ENCODE measurements around a stretch of chr12.

DNA sequence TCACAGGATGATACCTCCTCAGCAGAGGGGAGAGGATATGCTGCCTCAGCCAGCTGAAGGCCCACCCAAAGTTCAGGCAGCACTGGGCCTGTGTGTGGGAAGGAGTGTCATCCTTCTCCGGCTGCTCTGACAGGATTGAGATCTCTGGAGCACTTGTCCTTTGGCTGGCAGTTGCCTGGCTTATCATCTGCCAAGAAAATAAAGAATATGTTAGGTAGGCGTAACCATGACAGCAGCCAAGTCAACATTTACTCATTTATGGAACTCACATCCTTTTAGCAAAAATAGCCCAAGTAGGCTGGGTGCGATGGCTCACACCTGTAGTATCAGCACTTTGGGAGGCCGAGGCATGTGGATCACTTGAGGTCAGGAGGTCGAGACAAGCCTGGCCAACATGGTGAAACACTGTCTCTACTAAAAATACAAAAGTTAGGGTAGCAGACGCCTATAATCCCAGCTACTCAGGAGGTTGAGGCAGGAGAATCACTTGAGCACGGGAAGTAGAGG lies 68.6 kb downstream of the PPFIBP1 start:
- RRBS, result no CpG with 5 or more reads among the region's 7 CpGs

- RRBS, result no CpG with 5 or more reads among the region's 4 CpGs
Observed at GRCh38 chr12:27802315-27802851, 22.3 kb upstream of the MANSC4 start.

- RRBS, result no CpG with 5 or more reads among the region's 10 CpGs
Observed at GRCh38 chr12:27822017-27822839, 42.2 kb upstream of the MANSC4 start.

GRCh38 chr12:28026679-28027087 lies 54.1 kb upstream of the PTHLH start:
- RRBS, result no CpG with 5 or more reads among the region's 5 CpGs

DNA sequence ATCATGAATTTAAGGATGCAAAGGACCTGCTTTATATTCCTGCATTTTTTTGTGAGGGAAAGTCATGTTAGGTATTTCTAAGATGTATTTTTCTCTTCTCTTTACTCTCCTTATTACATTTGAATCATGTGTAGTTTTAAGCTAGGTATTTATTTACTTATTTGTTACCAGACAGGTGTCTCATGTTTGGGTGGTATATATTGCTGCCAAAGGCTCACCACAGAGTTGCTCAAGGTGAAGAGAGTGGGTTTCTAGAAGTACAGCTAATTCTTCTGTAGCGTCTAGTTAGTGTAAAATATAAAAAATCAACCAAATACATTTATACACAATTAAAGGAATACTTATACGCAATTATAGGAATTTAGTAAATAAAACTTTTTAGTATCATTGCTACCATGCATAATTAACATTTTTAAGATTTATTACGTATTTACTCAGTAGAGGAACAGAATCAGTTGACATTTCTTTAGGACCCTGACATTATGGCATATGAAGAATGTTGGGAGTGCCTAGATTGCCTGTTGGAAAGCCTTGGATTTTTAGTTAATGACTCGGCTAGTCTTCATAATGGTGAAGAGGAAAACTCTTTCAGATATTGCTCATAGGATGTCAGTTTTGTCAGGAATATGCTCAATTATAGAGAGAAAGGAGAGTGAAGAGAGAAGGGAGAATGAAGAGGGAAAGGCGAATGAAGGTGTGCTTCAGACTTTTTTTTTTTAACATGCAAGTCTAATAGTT lies 14.4 kb downstream of the CCDC91 start:
- RRBS, result no CpG with 5 or more reads among the region's 5 CpGs

- RRBS, result no CpG with 5 or more reads among the region's 2 CpGs
Observed at GRCh38 chr12:28274768-28275089, 84.5 kb downstream of the CCDC91 start.

DNA sequence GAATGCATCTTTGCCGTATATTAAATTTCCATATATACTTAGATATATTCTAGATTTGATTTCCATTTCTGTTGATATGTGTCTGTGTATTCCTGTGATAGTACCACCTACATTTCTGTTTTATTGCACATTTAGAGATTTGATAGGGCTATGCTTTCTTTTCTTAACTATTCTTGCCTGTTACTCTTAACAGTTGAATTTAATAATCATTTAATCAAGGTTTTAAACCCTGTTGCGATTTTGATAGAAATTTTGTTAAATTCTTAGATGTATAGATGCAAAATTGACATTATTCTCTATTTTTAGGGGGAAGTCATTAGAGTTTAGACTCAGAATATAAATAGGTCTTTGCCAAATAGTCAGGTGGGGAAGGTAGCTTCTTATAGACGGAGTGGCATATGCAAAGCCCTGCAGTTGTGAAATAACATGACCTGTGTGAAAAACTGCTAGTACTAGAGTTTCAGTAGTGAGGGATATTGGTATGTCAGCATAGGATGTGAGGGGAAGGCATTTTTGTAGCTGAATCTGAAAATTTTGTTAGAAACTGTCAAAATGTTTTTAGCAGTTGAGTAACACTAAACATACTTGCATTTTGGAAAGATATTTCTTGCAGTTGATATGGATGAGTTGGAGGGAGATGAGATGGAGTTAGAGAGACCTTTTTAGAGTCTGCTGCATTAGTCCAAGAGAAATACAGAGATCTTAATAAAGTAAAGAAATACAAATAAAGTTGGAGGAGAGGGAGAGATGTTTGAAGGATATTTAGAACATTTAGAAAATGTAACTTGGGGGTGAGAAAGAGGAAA lies 133.4 kb downstream of the CCDC91 start:
- RRBS, result no CpG with 5 or more reads among the region's 3 CpGs

DNA sequence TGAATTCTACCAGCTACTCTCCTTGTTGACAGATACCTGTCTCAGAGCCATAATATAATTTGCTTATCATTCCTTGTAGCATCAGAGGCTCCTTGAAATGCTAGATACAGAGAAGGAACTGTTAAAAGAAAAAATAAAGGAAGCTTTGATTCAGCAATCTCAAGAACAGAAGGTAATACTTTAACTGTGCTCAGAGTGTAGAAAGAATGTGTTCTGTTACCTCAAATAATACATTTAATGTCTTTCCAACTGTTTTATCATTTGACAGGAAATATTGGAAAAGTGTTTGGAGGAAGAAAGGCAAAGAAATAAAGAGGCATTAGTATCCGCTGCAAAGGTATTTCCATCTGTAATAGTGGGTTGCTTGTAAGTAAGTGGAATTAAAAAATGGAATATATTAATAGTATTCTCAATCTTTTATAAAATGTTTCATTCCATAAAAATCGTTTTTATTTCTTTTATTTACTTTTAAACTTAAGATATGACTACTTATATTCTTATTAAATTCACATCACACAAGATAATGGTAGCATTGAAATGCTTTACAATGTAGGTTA lies 259.9 kb downstream of the CCDC91 start:
- RRBS, result no CpG with 5 or more reads among the region's 2 CpGs

DNA sequence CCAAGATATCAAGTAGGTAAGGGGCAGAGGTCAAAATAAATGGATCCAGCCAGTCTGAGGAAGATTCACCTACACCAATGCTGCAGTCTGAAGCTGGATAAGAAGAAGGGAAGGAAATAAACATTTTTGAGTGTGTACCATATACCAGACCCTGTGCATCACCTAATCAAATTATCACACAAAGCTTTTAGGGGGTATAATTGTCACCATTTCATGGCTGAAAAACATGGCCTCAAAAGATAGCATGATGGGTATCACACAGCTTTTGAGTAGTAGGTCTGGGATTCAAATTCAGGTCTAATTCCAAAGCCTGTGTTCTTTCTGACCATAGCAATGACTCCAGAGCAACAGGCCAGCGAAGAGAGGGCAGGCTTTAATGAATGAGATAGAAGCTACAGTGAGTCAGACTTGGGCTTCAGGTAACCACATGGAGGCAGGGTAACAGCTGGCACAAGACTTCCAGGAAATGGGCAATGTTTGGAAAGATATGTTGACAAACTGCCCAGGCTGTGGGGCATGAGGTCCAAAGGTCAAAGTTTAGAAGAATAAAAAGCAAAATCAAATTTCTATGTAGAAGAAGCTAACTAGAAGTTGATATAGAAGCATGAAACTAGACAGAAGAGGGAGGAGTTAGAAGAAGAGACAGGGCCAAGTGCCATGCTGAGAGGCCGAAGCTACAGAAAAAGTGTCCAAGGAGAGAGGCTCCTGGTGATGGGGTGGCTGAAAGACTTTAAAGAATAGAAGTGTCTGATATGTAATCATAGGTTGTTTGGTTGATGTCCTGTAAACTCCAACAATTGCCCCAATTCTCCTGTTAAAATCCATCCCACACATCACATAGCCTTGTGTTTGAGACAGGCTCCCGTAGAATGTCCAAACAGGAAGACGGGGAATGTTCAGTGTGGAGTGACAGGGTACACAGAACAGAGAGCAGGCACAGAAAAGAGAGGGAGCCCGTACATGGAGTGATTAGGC lies 384.5 kb downstream of the CCDC91 start:
- RRBS, result no CpG with 5 or more reads among the region's 5 CpGs

GRCh38 chr12:29209406-29209821 lies 60.3 kb downstream of the FAR2 start:
- RRBS, result no CpG with 5 or more reads among the region's 1 CpG

DNA sequence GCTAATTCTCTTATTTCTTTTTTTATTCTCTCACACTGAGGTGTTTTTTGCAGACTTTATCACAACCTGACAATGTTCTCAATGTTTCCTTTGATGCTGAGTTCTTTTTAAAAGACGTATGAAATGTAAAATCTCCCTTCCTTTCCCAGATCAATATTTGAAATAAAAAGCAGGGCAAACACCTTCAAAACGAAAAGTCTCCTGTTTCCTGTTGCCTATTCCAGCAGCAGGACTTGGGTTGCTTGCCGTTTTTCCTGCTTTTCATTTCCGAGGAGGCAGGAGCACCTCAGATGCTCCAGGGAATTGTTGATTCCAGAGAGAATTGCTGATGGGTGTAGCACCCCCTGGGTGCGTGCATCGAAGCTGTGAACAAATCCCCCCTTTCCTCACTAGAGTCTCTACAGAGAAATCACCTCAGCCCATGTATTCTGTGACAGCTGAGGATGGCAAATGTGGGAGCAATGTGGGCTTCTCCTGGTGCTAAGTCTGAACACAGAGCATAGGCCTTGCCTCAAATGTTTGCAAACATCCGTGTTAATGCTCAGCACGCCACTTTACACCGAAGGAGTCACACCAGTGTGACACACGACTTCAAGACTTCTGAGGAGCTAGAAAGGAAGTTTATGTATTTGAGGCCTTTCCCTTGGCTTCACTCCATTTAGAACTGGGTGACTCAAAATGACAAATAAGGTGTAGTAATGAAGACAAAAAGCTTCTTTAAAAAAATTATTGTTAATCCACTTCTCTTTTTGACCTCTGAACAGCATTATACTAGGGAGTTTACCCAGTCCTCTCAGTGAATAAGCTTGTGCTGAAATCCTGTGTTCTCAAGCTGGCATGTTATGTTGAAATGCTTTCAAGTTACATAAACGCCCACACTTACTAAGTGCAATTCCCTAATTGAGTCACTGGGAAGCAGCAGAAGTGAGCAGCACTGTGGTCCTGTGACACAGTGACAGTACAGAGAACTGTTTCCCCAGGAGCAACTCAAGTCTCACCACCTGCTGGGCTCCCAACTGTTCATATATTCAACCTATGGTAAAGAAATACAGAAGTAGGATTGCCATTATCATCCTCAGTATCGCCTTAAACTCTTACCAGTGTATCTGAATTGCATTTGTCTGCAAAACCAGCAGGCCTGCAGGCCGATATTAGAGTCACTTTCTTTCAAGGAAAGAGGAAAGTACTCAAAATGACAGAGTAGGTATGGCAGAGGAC lies 92.9 kb downstream of the FAR2 start:
- RRBS, result no CpG with 5 or more reads among the region's 13 CpGs

- RRBS, result 2% methylated on average over 15 of the region's 32 CpGs
Observed at GRCh38 chr12:29380340-29381041, 481 bp downstream of the ERGIC2 start.

DNA sequence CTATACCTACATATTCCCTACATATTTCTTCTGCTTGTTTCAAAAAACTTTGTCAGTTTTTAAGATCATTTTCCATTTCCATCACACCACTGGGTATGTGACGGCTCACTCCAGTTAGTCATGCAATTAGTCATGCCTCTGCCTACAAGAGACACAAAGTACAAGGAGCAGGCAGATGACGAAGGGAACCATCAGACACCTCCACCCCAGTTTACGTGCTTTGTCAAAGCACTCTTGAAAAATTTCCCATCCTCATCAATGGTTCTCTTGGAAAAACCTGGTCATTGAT lies 119.5 kb upstream of the OVCH1 start:
- RRBS, result no CpG with 5 or more reads among the region's 3 CpGs

DNA sequence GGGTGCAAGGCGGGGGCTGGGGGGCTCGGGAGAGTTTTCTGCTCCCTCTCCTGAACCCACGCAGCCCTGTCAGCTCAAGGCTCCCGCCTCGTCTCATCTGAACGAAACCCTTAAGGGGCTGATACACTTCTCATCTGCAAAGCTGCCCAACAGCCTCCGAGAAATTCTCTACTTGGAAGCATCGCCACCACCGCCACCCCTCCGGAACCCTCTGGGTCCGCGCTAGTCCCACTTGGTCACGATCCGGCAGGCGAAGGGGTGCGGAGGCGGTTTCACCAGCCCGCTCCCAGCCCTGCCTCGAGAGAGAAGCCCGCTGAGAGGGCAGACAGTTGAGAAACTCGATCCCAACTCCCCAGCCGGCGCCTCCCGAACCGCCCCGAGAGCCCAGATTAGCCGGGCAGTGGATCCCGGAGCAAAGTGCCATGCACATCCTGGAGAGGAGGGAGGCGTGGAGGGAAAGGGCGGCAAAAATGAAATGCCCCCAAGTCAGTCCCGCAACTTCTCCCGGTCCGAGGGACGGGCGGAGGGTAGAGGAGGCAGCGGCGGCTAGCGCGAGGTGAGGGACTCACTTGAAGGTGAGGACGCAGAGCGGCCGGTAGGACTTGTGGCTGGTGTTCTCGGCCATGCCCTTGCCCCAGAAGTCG lies 739 bp downstream of the TMTC1 start:
- RRBS, result 15% methylated on average over 19 of the region's 44 CpGs

- RRBS, result no CpG with 5 or more reads among the region's 4 CpGs
Observed at GRCh38 chr12:30691128-30691791, 4.4 kb downstream of the IPO8 start.

DNA sequence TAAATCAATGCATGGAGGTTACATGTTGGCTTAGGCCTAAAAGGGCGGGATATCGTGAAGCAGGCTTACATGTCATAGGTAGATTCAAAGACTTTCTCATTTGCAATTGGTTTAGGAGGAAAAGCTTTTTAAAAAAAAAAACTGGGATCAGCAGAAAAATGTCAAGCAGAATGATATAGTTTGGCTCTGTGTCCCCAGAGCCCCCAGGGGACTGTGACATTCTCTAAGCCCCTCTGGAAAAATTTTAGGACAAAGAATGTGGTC lies 36.3 kb upstream of the CAPRIN2 start:
- RRBS, result no CpG with 5 or more reads among the region's 2 CpGs

- RRBS, result no CpG with 5 or more reads among the region's 7 CpGs
Observed at GRCh38 chr12:30877392-30877932, 49.1 kb upstream of the TSPAN11 start.

DNA sequence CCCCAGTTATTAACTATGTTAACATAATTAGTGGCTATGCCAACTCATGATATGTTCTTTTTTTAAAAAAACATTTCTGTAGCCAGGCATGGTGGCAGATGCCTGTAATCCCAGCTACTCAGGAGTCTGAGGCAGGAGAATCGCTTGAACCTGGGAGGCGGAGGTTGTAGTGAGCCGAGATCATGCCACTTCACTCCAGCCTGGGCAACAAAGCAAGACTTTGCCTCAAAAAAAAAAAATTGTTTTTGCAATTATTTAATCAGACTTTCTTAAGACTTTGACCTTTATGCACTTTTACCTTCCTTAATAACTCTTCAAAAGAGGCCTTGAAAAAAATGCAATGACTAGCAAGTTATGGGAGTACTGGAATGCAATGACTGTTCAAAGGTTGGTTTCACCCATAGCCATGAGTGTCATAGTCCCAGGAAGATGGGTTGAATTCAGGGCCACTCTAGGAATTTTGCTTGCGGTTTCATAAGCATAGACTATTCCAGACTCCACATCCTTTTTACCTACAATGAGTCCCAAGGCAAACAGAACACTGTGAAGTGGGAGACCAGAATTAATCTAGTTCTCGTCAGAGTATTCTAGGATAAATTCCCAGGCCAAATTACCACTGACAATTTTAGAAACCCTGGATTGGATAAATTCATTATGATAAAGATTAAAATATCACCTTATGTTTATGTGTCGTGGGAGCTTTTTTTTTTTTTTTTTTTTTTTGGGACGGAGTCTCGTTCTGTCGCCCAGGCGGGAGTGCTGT lies 29.3 kb upstream of the DENND5B start:
- RRBS, result no CpG with 5 or more reads among the region's 10 CpGs

DNA sequence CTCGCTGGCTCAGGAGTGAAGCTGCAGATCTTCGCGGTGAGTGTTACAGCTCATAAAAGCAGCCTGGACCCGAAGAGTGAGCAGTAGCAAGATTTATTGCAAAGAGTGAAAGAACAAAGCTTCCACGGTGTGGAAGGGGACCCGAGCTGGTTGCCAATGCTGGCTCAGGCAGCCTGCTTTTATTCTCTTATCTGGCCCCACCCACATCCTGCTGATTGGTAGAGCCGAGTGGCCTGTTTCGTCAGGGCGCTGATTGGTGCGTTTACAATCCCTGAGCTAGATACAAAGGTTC lies 12.7 kb upstream of the H3-5 start:
- RRBS, result no CpG with 5 or more reads among the region's 10 CpGs

GRCh38 chr12:31832718-31832979 lies 40.6 kb upstream of the H3-5 start:
- RRBS, result no CpG with 5 or more reads among the region's 1 CpG

Measured in hTERT-HM (cell line).